Fibroblast of the aortic adventitia (primary cell): ENCODE measurements around a stretch of chr14.

DNA sequence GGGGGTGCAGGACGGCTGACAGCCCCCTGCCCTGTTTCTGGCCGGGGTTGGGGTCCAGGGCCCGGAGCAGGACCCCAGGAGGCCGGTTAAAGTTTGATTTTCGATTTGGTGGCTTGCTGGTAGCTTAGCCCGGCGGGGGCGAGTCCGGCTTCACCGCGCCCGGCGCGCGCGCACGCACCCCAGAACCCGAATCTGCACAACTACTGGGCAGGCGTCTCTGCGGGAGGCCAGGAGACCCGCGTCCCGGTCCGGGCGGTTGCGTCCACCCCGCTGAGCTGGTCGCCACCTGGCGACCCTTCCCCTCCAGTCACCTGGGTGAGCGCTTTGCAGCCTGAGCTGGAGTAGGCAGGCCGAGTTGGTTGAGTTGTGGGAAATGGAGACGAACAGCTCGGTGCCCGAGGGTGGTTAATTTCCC lies 948 bp downstream of the SIPA1L1 start:
- CAGE, long polyA plus RNA = no peak

DNA sequence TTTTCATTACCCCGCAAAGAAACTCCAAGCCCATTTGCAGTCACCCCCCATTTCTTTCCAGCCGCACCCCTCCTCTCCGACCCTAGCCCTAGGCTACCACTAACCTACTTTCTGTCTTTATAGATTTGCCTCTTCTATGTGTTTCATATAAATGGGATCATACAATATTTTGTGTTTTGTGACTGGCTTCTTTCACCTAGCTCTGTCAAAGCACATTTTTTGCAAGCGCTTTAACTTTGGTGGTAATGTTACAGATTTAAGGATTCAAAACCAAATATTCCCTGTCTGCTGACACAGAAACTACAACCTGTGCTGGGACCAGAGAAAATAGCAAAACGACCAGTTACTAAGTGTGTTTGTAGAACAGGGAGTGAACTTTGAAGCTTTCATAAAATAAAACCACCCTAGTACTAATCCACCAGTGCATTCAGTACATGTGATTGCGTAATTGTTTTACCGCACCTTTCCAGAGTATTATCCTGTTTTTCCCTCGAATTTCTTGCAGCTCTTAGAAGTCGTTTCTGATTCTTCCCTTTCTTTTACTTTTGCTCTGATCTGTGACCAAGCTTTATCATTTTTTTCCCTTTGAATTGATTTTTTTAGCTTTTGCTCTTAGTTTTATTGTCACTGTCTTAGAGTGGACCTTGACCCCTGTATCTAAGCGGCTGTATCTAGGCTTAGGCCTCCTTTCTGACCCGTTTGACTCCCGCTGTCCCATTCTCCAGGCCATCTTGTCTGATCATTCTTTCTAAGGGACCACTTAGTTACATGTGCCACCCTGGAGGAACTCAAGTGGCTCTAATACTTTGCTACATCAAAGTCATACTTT lies 16.2 kb downstream of the SIPA1L1 start:
- CAGE, long polyA plus RNA = no peak

DNA sequence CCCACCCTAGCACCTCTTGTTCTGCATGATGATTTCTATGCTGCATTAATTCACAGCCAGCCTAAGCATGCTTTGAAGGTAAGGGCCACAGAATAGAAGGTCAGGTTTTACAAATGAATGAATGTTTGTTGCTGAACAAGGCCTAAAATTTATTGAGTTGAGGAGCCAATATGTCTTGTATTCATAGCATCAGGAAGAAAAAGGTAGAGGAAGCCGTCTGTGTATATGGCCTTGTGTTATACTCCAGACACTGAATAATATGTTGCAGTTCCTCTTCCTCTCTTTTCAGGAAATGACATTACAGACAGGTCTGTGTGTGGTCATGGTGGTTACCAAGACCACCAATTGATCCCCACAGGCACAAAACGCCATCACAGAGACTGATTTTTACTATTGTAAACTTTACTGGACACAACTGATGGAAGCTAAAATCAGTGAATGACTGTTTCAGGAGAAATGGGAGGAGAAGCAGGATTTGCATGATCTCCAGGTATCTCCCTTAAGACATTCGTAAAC lies 277.6 kb downstream of the SIPA1L1 start:
- CAGE, long polyA plus RNA = no peak

GRCh38 chr14:71982014-71982437 lies 49.8 kb downstream of the RGS6 start:
- CAGE, long polyA plus RNA = no peak

DNA sequence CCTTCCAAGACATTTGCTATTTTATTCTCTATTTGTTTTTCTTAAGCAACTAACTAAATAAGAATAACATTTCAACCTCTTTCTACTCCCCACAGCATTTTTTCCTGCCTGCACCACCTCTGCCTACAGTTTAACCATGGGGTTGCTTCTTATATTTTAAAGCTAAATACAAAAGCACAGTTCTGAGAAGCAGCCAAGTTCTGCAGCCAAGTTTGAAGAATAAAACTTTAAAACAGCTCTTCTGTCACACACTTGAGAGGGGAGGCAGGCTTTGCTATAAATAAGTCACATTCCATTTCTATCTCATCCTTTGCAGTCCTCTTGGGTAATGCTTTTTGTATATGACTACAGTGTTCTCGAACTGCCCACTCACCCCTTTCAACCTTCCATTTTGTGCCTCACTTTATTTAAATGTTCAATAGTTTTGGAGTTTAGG lies 53.6 kb downstream of the RGS6 start:
- CAGE, long polyA plus RNA = no peak

DNA sequence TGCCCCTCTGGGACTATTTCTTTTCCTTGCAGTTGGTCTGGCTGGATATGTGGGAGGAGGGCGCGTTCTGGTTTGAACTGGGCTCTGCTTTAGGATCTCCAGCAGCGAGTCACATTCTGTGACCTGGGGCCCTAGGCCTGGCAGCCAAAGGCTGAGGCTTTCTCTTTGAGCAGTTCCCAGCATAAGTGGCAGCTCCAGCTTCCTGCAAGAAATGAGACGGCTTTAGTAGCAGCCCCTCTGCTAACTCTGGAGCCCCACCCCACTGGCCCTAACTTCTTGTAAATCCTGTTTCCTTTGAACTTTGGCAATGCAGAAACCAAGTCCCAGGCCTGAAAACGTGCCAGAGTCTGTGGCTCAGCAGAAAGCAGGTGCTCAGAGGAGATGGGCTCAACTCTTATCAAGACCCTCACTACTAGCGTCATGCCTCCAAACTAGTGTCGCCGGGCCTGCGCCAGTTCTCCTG lies 274.7 kb downstream of the DPF3 start:
- CAGE, long polyA plus RNA = no peak

- CAGE, long polyA plus RNA = no peak
Observed at GRCh38 chr14:72683683-72684155, 210.2 kb downstream of the DPF3 start.

DNA sequence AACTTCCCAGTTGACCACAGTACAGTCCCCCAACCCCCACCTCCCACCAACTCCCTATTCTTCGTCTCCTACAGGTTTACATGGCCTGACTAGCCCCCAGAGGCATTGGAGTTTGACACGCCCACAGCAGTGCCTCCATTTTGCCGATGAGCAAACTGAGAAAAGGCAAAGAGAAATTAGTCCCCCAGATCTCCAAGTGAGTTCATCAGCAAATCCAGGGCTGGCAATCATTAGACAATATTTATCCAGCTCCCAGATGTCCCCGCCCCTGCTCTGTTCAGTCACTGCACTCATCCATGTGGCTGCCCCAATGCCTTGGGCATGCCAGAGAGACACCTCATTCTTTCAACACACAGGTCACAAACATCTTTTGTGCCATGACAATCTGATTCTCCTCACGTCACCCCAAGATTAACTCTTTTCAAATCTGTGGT lies 43.6 kb downstream of the DPF3 start:
- CAGE, long polyA plus RNA = no peak

- CAGE, long polyA plus RNA = no peak
Observed at GRCh38 chr14:72891771-72892155, 2.1 kb downstream of the DPF3 start.

DNA sequence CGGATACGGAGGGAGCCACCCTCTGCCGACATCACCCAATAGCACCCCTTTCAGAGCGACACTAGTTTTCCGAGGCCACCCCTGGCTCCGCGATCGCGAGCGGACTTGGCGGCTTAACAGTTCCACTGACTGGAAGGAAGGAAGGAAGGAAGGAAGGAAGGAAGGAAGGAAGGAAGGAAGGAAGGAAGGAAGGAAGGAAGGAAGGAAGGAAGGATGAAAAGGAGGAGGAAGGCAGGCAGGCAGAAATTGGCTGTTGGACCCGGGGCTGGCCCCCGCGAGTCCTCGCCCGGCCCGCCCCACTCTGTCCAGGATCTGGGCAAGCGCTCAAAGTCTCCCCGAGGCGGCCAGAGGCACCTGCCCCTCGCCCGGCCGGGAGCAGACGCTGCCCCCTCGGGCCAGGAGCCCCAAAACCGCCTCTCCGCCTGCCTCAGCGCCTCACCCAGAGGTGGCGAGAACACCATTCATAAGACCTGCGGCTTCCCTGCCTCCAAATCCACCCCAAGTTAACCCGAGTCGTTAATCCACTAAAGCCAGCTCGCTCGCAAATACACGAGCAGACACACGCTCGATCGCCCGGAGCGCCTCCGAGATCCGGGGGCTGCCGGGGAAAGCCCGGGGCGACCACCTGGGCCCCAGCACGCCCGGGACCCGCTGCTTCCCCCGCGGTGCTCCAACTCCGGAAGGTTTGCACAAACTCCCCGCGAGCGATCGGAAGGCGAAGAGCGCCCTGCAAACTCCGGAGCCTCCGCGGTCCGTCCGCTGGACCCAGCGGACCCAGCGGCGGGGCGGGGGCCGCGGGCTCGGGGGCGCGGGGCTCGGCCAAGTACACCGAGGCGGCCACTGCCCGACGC lies 864 bp downstream of the DPF3 start:
- CAGE, long polyA plus RNA = no peak

DNA sequence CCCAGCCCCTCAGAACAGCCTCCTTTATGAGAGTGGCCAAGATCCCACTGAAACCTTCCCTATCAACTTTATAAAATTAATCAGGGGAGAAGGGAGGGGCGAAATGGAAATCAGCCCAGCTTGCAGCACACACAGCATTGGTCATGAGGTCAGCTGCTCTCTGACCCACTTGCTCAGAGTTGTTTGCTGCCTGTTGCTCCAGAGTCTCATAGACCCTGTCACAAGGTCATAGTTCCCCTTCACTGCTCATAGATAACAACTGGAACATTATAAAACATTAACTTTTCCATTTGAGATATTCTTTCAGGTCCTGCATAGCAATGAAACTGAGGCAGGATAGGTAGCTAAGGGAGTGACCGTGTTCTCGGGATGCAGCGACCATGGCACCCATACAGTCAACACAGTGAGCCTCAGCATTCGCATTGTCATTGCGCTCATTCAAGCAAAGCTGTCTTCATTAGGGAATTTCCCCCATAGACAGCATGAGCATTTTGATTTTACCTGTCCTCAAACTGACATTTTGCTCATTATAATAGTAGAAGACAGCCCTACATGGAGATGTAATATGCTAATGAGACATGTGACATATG lies 8.8 kb downstream of the HEATR4 start:
- CAGE, long polyA plus RNA = no peak

- CAGE, long polyA plus RNA = no peak
Observed at GRCh38 chr14:73662458-73662947, 17.7 kb downstream of the DNAL1 start.

GRCh38 chr14:73730929-73731287 lies 16.7 kb upstream of the PNMA1 start:
- CAGE, long polyA plus RNA = no peak

GRCh38 chr14:73753885-73754816 lies 6.0 kb downstream of the MIDEAS start:
- CAGE, long polyA plus RNA = no peak

DNA sequence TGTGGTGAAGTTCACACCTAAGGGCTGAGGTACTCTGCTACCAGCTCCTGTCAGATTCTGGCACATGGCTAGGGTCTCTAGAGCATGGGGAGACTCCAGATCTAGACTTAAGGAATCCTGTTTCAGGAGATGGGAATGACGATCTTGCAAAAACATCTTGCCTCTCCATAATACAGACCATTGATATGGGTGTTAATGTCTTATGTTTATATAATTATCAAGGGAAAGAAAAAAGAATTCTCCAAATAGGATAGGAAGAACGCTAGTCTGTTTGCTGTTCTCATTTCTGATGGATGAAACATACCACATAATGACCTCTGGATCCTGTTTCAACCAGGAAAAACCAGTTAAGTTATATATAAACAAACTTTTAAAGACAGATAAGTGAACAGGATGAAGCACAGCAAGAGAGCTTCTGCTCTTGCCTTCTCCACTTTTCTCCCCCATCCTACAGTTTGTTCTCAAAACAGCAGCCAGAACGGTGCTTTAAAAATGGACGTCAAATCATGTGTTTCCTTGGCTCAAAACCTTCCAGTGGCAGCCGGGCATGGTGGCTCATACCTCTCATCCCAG lies 27.8 kb downstream of the COQ6 start:
- CAGE, long polyA plus RNA = no peak

DNA sequence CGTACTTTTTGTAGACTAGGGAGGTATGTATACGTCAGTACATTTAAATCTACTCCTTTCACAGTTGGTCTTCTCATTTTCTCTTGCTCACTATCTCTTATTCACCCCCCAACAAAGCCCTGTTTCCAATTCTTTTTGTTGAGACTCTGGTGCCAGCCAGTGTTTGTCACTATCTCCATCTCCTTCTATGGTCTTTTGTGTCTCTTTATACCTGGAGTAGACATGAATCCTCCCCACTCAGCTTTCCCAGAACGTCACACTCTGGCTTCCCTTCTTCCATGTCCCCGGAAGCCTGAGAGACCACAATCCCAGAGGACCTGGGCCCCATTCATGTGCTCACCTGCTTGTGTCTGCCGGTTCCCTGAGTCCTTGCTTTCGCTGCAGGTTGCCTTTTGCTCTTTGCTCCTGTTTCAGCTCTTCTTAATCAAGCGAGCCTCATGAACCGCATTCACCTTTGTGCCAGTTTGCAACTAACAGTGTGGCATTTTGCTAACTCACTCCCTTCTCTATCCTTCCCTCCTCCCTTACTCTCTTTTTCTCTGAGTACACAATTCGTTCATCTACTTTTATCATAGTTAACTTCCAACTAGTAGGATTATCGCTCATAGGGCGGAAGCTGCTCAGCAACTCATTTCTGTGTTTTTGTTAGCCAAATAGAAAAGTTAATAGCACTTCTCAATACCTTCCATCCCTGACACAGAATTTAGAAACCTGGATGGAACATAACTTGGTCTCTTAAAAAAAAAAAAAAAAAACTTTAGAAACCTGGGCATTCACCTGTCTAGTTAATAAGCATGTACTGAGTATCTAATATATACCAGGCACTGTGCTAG lies 23.1 kb downstream of the ENTPD5 start:
- CAGE, long polyA plus RNA = no peak

DNA sequence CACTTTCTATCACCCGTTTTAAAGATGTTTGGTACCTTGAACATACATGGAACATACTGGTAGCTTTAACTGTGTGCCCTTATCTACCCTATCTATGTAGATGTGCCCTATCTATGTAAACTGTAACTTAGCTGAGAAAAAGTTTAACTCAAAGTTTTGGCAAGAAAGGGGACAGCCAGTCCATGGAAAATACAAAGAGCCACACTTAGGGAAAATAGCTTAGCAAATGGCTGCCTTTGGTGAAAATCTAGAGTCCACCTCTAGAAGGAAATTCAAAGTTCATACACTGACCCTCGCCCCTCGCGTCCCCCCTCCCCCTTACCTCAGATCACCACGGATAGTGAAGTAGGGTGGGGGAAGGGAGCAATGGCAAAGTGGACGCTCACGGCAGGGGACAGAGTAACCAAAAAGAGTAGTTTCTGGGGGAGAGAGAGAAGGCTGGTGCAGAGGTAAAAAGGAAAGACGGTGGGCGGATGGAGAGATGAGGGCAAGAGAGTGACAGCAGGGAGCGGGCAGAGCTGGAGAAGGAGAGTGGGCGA lies 625 bp downstream of the ALDH6A1 start:
- CAGE, long polyA plus RNA = no peak

DNA sequence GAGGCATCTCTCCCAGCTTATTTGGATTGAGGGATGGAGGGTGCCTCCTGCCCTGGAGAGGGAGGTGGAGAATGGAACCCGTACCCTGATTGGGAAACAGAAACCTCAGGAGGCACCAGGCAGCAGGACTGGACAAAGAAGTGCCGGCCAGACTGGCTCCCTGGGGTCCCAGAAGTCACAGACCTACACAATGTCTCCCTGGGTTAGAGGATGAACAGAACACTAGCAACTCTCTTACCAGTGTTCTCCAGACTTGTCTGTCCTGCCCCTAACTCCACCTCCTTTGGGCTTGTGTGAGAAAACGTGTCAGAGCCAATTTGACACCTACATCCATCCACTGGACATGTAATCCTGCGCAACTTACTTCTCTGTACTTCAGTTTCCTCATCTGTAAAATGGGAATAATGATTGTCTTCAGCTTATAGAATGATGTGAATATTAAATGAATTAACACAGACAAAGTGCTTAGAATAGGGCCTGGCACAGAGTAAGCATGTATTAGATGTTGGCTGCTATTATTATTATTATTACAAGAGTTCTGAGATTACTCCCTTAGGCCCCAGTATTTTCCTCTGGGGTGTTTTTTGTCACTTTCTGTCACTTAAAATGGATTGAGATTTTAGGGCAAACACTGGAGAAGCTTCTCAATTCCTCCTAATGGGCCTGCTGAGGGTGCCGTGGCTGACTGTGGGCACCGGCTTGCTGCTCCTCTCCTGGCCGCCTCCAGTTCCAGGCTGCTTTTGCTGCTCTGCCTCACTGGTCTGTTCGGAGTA lies 40.9 kb upstream of the LTBP2 start:
- CAGE, long polyA plus RNA = no peak

GRCh38 chr14:74684480-74684919 lies 28.4 kb downstream of the AREL1 start:
- CAGE, long polyA plus RNA = no peak

GRCh38 chr14:74843677-74843896 lies 32.4 kb downstream of the PROX2 start:
- CAGE, long polyA plus RNA = no peak